SUDHL5 (cell line): ENCODE measurements around a stretch of chr6.

GRCh38 chr6:170151396-170152268 lies 139.2 kb downstream of the DLL1 start:
- PRO-cap, result no peak

- PRO-cap, result no peak
These were observed 19.1 kb downstream of the DLL1 start for GRCh38 chr6:170271612-170272443.

DNA sequence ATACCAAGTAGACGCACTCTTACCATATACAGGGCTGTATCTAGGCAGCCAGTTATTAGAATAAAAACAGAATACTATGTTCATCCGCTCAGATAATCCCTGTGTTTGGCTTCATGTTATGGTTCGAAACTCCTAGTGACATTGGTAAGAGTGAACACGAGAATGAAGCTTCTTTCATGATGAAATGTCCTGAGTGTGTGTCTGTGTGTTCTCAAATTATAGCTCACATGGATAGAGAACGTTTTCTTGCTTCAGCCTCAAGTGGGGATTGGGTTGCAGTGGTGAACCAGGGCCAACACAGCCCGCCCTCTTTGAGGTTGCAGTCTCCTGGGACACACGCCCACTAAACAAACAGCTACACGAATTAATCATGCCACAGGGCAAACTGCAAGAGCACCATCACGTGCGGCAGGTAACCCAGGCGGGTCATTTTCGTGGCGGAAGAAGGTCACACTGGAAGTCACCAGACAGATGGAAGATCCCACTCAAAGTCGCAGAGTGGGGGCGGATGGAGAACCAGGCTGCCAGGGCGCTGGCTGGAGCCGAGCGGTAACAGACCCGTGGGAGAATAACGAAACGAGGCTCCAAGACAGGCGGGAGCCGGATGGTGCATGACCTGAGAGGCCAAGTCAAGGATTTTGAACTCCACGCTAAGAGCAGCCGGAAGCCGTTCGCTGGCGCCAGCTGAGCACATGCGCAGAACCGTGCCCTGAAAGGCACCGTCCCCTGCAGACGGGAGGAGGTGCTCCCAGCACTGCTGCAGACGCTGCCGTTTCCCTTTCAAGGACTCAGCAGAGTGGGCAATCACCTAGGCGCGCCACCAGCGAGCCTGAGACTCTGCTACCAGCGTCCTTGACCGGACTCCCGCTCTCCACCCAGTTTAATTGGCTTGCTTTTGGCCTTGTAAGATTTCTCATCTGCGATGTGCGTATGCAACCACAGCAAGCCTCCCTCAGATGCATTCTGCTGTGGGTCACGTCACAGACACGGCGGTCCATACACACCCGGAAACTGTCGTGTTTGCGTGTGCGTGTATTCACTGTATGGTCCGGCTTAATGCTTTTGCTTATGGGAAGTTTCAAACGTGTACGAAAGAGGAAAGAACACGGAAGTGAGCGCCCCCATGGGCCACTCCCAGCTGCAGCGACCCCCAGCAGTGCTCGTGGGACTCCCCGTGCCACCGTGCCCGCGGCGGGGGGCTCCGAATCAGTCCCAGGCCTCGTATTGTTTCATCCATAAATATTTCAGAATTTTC lies 10.7 kb downstream of the DLL1 start:
- PRO-cap, result no peak

DNA sequence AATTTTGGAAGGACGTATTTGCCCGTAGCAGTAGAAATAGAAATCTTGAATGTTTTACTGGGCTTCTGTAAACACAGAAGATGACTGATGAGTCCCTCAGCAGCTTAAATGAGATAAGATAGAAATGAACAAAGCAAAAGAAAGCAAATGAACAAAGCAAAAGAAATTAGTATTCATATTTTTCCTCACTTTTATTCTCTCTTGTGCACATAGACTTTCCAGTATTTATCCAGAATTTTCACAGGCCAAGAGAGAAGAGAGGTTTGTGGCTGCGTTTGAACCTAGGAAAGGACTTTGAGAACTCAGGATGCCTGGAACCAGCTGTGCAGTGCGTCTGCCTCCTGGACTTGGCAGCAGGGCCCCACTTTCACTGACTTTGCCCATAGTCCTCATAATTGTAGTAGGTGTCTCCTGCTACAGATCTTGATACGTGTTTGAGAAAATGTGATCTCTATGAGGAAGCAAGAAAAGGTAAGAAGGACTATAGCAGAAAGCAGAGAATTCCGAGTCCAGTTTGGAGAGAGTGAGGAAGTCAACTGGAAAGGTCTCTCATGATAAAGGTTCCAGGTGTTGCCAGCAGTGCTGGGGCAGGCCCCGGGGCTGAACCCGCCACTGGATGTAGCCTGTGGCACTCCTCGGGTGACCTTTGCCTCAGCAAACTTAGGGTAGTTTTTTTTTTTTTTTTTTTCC lies 62.6 kb downstream of the FAM120B start:
- PRO-cap, result no peak

- PRO-cap, result no peak
These were observed 7.7 kb downstream of the PDCD2 start for GRCh38 chr6:170576501-170577443.

- PRO-cap, result no peak
These were observed 4.5 kb downstream of the PDCD2 start for GRCh38 chr6:170579671-170580552.

DNA sequence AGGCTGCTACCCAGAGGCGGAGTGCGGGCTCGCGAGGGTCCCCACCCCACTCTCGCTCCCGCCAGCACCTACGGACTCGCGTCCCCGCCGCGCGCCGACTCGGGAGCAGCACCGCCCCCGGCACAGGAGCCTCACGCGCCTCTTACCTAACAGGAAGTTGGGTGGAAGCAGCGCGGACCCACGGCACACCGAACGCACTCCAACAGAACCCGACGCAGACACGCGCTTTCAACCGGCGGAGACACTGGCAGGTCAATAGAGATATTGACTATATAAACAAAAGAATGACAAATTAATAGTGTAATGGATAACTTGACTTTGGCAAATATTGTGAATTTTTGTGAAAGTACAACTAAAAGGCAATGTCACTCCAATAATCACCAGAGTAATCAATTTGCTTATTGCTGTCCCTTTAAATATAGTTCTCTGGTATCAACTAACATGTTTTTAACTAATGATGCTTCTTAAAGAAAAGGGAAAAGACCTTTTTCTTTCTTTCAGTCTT lies 28.1 kb upstream of the PDCD2 start:
- PRO-cap, result no peak